ENCODE measurements around the gene ADGRG5.

- PRO-cap: no peak
Observed at GRCh38 chr16:56626639-56627086, 1.1 kb downstream of the MT1E start.

DNA sequence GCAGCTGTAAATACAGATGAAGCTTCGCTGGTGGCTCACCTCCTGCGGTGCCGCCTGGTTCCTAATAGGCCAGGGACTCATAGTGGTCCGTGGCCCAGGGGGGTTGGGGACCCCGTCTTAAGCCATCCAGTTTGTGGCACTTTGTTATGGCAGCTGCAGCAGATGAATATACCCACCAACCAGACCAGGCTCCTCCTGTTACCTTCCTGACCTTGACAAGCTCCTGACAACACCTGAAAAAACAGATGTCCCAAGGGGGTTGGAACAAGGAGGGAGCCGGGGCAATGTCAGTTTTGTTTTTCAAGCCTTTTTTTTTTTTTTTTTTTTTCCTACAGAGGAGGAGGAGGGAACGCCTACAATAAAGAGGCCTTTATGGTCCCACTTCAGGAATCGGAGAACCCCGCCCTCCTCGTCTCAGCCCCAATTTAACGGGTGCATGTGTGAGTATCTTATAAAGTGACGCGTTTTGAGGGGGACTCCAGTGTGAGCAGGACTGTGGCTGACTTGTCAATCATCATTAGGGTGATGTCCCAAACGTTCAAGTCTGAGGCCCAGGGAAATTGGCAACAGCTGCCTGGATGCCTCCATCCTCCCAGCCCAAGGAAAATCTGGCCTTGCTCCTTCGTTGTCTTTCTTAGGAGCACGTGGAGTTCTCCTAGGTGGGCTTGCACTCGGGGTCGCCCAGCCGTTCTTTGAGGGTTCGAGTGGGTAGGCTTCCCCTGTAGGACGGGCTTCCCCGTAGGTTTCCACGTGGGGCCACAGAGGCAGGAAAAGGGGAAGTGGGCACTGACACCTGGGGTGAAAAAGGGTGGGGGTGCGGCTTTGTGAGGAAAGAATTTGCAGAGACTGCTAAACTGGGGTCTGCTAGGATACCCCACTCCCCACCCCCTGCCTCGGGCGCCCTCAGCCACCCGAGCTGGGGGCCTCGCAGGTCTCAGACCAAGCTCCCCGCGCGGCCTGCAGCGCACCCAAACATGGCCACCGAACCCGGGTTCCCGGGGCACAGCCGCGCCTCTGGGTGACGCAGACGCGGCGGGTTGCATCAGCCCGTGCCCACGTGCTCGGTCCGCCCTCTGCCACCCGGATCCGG lies 668 bp upstream of the HERPUD1 start:
- PRO-cap: bidirectional peak, plus-strand start outside the sequence, minus-strand start at position 976 of the sequence

DNA sequence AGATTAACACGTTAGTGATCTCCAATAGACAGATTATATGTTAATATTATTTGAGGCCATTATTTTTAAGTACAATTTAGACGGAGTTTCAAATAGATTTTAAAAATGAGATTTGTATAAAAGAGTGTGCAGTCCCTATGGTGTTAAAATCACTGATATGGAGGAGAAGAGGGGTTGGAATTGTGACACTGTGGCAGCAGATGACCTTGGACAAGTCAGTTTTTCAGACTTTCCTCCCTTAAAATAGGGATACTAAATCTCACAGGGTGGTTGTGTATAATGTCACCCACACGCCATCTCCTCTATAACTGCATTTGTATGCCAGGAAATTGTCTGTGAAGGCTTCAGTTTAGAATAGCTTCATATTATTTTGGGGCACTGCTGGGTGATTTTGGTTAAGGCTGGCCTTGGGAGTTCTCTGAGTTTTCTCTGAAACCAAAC lies 2.2 kb downstream of the HERPUD1 start:
- PRO-cap: no peak

DNA sequence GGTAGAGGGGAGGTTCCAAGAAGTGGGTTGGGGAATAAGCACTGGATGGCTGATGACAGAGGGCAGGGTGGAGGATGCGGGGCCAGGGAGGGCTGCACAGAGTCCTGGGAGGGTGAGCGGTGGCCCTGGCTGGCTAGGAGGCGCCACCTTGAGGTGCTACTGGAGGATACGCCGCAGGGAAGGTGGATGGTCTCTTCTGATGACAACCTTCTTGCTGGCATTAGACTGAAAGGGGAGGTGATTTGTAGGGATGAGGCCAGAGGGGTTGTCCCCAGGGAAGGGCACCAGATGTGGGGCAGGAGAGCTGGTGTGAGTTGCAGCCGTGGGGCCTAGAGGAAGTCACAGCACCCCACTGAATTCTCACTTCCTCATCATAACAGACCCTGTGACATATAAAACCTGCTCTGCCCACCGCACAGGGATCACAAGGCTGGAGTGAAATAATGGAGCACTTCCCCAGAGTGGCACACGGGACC lies 10.4 kb upstream of the CETP start:
- PRO-cap: no peak

DNA sequence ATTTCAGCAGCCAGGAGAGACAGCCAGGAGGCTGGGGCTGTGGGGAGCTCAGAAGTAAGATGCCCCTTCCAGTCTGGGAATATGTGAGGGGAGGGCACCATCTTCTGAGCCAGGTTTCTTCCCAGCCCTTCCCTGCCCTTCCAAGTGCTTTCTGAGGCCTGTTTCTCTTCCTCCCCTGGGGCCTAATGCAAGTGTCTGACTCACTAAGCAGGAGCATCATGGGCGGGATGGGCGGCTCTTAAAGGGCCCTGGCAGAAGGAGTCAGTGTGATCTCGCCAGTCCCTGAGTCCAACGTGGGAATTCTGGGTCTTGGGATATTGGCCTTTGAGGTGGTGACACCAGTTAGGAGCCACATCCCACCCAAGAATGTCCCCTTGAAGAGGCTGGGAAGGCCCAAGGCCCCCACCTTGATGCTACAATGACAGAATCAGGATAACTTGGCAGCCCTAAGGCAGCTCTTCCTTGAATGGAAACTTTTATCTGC lies 3.8 kb upstream of the NLRC5 start:
- PRO-cap: bidirectional peak, plus-strand start at position 264 of the sequence, minus-strand start at position 153 of the sequence

- PRO-cap: no peak
Observed at GRCh38 chr16:57053027-57053547, 39.3 kb upstream of the CPNE2 start.

GRCh38 chr16:57134733-57135443 lies 42.5 kb downstream of the CPNE2 start:
- PRO-cap: no peak

DNA sequence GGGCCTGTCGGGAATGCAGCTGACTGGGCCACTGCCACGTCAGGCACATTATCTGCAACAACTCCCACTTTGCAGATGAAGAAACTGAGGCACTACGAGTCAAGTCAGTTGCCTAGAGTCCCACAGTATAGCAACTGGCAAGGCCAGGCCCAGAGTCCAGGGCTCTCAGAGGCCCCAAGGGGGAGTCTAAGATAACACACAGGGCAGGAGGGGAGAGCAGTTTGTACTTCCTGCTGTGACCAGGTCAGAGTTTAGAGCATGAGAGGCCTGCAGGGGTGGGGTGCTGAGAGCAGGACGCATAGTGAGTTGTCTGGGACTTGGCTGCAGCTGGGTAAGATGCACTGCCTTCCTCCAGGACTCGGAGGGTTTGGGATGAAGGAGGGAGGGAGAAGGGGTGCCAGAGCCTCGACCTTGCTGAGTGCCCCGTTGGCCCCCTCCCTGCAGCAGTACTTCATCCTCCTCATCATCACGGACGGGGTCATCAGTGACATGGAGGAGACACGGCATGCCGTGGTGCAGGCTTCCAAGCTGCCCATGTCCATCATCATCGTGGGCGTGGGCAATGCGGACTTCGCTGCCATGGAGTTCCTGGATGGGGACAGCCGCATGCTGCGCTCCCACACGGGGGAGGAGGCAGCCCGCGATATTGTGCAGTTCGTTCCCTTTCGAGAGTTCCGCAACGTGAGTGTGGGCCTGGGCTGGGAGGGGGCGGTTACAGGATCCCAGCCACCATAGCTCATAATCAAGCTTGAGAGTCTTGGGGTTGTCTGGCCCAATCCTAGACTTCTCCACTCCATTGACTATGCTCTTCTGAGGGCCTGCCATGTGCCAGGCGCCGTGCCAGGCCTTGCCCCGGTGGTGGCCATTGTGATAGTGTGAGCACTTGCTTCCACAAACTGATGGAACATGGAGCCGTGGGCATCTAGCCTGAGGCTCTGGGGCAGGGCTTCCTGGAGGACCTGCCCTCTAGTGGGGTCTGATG lies 39.9 kb downstream of the PSME3IP1 start:
- PRO-cap: no peak

GRCh38 chr16:57458054-57458427 lies 4.4 kb upstream of the POLR2C start:
- PRO-cap: no peak

DNA sequence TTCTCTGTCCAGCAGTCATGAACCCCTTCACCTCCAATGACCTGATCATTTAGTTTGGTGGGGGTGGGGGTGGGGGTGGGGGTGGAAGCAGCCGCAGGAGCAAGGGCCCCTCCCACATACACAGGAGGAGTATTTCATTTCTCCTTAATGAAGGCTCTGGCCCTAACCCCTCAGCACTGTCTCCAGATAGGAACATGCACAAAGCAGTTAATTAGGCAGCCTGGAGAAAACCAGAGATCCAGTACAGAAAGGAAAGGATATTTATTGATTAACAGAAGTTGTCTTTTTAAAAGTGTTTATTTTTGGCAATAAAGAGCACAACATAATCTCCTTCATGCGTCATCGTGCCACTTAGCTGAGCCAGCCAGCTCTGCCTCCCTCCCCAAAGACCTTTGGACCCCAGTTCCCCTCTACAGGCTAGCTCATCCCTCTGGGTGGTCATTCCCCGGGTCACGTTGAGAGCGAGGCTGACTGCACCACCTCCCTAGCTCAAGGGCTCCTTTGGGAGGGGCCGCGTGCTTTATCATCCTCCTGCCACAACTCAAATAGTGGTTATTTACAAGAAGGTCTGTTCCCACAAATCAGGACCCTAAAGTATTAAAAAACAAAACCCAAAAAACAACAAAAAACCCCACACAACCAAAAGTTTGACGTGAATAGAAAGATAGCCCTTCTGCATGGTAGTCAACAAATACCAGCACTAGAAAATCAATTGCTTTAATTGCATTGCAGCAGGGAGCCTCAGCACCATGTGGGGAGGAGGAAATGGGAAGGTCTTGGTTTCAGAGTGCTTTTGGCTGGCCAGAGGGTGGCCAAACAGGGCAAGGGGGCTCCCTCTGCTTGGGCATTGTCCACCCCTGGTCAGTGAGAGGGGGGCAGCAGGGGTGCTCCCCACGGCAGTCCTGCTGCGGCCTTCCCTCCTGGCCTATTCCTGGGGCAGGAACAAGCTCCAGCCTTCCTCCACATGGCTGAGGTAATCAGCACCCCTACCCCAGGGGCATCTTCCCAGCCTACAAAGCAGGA lies 9.5 kb downstream of the POLR2C start:
- PRO-cap: no peak

- PRO-cap: no peak
Observed at GRCh38 chr16:57479124-57480069, 6.9 kb downstream of the DOK4 start.

DNA sequence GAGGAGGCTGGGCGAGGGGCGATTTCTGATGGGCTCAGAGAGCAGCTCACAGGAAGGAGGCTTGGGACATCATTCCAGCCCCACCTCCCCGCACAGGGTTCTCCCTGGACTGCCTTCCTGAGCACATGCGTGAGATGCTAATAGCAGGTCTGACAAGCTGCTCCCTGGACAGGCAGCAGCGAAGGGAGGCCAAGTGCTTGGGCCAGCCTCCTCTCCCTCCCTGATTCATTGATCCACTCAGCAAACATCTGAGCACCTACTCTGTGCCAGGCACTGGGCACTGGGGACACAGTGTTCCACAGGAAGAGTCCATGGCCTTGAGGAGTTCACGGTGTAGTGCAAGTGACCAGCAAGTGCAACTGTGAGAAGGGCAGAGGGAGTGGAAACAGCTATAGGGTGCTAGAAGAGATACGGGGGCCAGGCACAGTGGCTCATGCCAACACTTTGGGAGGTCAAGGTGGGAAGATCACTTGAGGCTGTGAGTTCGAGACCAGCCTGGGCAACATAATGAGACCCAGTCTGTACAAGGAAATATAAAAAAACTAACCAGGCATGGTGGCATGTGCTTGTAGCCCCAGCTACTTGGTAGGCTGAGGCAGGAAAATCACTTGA lies 14.6 kb upstream of the DOK4 start:
- PRO-cap: no peak

- PRO-cap: bidirectional peak, plus-strand start at chr16:57536310, minus-strand start at chr16:57536005
Observed at GRCh38 chr16:57535778-57536086, 639 bp downstream of the CCDC102A start.

DNA sequence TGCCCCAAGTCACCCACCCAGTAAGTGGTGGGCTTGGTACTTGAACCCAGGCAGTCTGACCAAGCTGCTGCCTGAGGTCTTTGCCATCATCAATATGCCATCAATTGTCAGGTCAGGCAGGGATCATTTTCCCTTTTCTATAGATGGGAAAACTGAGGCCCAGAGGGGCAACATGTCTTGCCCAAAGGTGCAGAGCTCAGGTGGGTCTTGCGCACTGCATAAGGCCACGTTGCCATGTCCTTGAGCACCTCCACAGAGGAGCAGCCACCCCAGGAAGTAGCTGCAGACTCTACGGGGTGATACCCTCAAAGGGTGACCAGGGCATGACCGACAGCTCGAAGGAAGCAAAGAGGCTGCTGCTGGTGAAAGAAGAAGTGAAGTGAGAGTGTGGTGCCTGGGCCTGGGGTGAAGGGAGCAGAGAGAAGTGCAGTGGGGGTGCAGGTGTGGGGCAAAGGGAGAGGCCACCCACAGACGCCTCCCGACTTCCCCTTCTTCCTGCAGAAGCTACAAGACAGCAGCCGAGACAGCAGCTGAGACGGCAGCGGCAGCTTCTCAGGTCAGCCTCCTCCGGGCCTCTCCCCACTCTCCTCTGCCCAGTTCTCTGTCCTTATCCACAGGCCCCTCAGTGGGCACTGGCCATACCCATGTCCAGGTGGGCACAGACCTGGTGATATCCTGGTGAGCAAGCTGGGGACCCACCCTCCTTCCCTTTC lies at the start of gene ADGRG5:
Gene ADGRG5, plus strand, starts transcription at position 498 of the 713 bp plus-strand sequence.
- PRO-cap: unidirectional peak, plus-strand start at position 500 of the sequence

GRCh38 chr16:57588884-57589267 lies 39.6 kb upstream of the ADGRG1 start:
- PRO-cap: no peak

- PRO-cap: unidirectional peak, plus-strand start at chr16:57619751; bidirectional peak, plus-strand start at chr16:57620046, minus-strand start at chr16:57619975
Observed at GRCh38 chr16:57619281-57620202, 8.9 kb upstream of the ADGRG1 start.

GRCh38 chr16:57623102-57623939 lies 5.1 kb upstream of the ADGRG1 start:
- PRO-cap: no peak

- PRO-cap: no peak
Observed at GRCh38 chr16:57634175-57634814, 5.9 kb downstream of the ADGRG1 start.

DNA sequence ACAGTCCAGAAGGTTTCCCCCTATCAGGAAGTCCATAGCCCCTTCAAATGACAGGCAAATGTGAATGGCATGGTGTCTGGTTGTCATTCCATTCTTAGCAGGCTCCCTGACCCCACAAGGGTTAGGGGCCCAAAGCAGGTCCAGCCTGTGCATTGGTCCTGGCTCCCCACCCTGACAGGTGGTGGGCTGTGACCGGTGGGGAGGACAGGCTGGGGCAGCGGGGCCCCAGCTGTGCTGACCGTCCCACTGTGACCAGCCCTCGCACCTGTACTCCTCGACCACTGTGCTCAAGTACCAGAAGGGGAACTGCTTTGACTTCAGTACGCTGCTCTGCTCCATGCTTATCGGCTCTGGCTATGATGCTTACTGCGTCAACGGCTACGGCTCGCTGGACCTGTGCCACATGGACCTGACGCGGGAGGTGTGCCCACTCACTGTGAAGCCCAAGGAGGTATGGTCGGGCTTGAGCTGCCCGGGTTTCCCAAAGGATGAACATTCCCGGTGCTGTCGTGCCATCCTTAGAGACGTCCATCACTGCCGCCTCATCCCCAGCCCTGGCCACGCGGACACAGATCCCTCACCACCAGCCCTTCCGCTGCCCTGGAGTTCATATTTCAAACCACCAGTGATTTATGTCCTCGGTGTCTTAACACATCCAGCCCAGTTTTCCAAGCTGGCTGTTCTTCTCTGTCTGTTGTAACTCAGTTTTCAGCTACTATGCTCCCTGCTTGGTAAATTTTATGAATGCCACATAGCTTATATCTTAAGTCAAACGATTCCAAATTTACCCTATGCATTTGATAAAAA lies 7.3 kb downstream of the DRC7 start:
- PRO-cap: no peak

DNA sequence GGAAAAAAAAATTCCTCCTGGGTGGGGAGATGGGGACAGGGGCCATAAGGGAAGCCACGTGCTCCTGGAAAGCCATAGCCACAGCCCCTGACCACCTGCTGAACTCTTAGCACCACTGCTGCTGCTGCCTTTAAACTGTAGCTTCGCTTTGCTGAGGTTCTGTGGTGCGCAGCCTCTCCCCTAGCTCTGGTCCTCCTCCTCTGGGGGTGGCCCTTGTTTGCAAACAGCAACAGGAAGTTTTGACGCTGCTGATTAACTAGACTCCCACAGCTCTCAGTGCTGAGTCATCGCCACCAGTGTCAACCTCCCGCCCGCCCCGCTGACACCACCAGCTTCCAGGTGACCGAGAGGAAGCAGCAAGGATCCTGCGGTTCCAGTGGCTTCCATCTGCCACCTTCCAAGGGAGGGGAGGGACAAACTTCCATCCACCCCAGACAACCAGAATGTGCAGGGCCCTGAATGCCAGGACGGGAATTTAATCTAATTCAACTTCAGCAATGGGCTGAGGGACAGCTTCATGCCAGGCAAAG lies 8.0 kb upstream of the KIFC3 start:
- PRO-cap: bidirectional peak, plus-strand start at position 331 of the sequence, minus-strand start at position 202 of the sequence